BE2C (cell line): ENCODE measurements around the genes GNL3L, SPIN2B, ARHGEF9 and AR.

DNA sequence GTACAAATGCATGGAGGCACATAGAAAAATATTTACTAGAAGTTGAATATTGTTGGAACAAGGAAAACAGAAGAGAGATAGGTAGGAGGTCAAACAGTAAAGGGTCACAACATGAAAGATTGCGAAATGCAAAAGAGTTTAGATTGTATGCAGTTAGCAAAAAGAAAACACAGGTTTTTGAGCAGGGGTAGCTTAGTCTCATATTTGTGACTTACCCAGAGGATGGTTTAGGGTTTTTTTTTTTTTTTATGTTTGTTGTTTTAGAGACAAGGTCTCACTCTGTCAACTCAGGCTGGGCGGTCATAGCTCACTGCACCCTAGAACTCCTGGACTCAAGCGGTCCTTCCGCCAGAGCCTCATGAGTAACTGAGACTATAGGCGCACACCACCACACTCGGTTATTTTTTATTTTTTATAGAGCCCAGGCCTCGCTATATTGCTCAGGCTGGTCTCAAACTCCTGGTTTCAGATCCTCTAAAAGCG, 1.5 kb upstream of the PHF8 start:
- RRBS, result no CpG with 5 or more reads among the region's 8 CpGs

- RRBS, result no CpG with 5 or more reads among the region's 1 CpG
Observed at GRCh38 chrX:54093153-54093512, 48.9 kb upstream of the PHF8 start.

- RRBS, result 2% methylated on average over 20 of the region's 60 CpGs
Observed at GRCh38 chrX:54529946-54530849, at the start of gene GNL3L. GNL3L (plus strand) TSS chrX:54530219.

- RRBS, result no CpG with 5 or more reads among the region's 3 CpGs
Observed at GRCh38 chrX:54807836-54808007, 177 bp downstream of the MAGED2 start.

DNA sequence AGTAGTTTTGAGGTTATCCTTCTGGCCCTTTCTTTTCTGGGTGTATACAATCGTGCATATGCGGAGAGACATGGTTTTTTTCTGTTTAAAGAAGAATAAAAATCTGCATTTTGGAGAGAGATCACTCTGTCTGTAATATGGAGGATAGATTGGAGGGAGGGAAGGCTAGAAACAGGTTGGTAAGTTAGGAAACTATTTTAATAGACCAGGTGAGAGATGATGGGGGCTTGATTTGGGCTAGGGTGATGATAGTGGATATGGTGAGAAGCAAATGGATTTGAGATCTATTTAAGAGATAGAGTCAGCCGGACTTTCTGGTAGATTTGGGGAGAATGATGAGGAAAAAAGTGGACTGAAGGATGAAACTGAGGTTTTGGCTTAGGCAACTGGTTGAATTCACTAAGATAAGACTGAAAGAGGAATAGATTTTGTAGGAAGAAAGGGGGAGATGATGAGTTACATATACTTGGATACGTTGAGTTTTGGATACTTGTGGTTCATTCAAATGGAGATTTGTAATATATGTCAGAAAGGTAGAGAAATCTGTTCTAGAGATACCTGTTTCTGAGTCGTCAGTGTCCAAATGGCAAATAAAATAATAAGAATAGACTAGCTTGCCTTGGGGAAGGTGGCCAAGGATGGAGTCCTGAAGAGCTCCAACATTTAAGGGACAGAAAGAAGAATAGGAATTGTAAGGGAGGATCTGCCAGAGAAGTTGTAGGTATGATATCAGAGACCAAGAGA, 8.9 kb downstream of the RRAGB start:
- RRBS, result no CpG with 5 or more reads among the region's 5 CpGs

DNA sequence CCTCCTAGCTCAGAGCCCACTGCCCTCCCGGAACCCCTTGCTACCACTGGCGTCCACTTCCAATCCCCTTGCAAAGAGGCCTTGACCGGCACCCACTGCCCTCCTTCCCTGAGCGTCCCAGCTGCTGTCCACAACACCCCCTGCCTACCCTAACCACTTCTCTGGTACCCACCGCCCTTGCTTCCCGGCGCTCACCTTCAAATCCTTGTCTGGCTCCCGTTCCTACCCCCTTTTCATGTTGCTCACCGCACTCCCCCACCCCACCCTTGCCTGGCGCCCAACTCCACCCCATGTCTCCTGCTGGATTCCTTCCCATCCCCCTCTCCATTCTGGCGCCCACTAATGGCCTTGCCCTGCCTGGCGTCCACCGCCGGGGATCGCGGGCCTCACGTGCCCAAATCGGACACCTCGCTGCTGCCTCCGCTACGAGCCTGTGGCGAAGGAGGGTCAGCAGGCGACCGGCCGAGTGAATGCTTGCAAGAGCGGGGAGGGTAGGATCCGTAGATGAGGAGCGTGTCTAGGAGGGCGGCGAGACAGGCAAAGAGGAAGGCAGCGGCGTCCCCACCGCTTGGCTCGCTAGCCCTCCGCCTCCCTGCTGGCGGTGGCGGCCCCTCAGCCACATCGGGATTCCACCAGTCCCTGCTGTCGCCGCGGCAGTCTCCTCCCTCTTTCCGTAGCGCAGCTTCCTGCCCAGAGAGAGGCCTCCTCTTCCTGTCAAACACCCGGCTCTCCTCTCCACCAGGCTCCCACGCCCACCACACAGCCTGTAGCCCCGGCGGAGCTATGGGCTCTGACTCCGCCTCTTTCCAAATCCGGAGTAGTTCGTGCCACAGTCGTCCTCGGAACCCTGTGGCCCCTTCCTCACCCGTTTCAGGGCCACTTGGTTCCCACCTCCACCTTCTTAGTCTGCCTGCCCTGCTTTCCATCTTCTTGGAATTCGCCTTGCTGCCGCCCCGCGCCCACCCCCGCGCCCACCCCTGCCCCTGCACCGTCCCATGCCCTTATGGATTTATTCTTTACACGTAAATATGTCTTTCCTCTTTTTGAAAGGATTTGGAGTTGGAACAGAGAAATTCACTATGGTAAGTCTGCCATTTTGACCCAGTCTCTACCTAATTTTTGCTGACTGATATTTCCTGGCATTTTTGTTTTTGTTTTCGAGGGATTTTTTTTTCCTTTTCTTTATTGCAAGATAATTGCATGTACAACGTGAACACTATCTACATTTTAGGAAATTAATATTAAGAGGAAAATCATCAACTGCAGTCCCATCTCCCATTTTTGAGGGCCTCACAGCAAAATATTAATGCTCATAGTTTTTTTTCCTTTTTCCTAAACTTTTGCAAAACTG, at the start of gene SPIN2B:
SPIN2B (minus strand) TSS at position 663 of the 1,351 bp plus-strand sequence.
- RRBS, result 1% methylated on average over 17 of the region's 63 CpGs

GRCh38 chrX:57592071-57592970, 510 bp downstream of the ZXDB start:
- RRBS, result 2% methylated on average over 13 of the region's 101 CpGs

- RRBS, result no CpG with 5 or more reads among the region's 3 CpGs
Observed at GRCh38 chrX:57596105-57596529, 4.3 kb downstream of the ZXDB start.

DNA sequence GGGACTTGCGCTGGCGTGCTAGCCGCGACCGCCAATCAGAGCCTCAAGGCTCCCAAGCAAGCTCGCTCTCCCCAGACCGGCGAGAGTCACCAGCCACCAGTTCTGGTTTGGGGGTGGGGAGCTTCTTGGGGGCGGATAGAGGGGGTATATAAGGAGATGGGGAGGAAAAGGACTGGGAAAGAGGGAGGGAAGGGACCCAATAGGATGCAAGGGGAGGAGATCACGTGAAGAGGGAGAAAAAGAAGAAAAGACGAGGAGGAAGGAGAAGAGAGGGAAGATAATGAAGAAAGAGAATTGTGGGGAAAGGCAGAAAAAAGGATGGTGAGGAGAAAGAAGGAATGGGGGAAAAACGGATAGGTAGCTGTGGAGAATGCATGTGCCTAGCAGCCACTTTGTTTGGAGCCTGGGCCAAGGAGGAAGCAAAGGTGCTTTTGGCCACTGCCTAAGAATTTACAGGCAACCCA, 29.7 kb downstream of the ARHGEF9 start:
- RRBS, result no CpG with 5 or more reads among the region's 12 CpGs

DNA sequence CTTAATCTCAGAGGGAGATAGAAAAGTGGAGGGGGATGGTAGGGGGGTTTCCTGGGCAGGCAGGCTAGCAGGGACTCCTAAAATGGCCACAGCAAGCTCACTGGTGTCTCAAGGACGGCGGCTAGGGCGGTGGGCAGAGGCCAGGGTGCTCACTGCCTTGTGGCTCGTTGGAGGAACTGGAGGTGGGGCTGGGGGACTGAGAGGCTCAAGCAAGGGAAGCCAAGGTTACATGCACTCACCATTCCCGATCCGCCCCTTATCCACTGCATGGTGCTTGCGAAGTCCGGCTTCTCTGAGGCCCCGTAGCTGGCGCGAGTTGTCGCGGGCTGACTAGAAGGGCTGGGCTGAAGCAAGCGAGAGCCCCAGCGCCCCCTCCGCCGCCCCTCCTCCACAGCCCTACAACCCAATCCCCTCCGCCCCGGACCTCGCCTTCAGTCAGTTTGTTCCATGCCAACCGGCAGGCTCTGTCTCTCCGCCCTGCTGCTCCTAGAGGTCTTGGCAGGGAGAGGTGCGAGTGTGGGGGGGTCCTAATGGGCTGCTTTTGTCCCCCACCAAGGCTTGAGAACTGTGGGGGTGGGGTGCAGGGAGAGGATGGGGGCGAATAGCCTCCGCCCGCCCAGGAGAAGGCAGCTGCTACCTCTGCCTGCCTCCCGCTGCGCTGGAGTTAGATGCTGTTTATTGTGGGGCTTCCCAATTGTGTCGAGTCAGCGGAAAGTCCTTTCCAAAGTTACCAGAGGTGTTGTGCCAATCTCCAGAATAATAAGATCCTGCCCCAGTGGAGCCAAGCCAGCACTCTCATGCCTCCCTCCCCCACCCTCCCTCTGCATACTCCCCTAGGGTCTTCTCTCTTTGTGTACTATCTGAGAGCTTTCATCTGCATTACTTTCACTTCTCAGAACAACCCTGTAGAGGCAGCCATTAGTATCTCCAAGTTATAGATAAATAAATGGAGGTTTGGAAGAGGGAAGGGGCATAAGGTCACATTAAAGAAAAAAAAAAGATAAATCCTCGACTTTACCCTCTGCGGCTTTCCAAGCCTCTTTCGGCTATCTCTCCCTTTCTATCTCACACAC, at the start of gene ARHGEF9:
ARHGEF9 (minus strand) TSS at position 338 of the 1,073 bp plus-strand sequence.
- RRBS, result 0% methylated on average over 1 of the region's 33 CpGs

DNA sequence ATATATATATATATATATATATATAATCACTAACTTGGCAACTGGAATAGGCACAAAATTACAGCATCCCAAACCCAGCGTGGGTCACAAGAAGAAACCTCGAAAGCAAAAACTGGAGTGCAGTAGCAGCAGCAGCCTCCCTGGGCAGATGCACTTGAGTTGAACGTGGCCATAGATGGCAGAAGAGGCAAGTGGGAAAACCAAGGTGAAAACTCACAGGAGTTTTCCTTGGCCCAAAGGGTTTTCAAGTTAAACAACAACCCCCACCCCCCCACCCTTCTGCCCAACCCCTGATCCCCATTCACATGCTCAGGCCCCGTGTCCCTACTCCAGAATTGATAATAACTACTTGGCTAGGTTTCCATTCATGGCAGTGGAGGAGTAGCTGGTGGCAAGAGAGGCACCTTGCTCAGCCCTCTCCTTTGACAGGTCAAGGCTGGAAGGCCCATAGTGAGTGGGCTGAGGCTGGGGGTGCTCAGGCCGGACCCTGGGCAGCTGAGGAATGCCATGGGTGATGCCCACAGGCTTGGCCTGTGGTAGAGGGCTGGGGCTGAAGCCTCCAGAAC, 15.9 kb downstream of the AMER1 start:
- RRBS, result no CpG with 5 or more reads among the region's 5 CpGs

GRCh38 chrX:64958845-64959455, 17.3 kb downstream of the ZC4H2 start:
- RRBS, result no CpG with 5 or more reads among the region's 1 CpG

- RRBS, result no CpG with 5 or more reads among the region's 5 CpGs
Observed at GRCh38 chrX:65517990-65518662, 16.5 kb downstream of the LAS1L start.

DNA sequence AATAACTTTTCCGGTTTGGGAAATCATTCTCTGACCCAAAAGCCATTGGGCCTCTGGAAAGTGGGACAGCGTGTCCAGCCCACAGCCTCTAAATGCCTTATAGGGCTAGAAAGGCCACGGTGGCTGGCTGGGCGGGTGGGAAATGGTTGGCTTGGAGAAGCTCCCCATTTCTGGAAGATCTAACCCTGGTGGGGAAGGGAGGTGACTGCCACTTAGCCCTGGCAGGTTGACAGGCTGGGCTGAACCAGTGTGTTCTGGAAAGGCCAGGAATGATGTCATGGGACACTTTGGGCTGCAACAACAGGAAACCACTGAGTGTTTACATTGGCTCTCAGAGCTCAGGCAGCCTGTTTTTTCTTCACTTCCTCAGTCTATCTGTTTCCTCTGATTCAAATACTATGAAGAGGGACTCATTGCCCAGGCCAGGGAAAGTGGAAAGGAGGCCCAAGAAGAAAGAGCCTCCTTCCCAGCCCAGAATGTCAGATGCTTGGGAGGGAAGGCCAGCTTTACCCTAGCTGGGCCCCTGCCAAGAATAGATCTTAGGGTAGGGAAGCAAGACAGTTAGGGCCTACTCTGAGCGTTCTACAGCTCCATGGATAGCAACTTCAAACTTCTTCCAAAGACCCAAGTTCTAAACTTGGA, 65.9 kb upstream of the MSN start:
- RRBS, result no CpG with 5 or more reads among the region's 5 CpGs

DNA sequence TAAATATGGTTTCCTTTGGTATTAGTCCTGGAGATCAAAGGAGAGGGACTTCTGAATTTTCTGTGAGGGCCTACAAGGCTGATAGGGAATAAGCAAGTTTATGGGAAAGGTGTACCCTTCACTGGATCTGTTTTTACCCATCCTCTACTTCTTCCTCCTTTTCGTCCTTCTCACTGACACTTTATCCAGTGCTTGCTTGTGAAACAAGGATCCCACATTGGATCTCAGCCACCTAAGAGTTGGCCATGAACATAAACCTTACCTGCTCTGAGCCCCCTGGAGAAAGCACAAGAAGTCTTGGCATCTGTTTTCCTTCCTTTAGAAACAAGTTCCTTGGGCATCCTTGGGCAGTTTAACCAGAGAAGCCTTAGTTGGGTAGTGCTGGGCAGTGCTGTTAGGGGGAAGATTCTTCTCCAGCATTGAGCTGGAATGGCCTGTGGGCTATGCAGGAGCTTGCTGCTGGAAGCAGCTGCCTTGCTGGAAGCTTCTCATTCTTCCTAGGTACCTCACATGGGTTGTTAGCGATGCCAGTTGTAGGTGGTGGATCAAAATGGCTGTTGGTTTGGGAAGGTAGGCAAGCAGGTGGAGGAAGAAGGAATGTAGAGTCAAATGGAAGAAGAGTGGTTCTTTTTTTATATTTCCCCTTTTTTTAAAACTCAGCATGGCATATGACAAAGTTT, 12.2 kb downstream of the MSN start:
- RRBS, result no CpG with 5 or more reads among the region's 2 CpGs

DNA sequence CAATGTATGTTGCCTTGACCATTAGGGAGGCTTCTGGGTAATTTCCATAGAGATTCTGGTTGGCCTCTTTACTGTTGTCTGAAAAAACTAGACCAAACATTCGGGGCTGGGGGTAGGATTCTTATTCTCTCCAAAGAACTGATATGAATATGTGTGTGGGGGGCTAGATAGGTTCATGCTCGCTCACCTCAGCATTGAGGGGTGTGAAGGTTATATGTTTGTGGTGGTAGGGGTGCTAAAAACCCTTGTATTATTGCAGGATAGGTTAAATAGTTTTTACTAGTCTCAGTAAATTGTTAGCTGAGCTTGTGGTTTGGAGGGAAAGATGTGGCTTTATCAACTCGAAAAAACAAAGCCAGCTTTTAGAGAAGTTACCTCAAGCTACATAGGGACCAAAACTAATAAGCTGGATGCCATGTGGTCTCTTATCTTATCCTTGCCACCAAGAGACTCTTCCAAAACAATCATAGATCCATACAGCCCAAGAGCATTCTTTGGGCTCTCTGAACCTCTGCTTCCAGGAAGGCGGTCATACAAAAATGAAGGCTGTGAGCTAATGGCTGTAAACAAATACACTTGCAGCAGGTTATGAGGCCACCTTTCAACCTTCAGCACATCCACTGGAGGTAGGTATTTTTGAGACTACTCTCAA, 29.1 kb downstream of the MSN start:
- RRBS, result no CpG with 5 or more reads among the region's 4 CpGs

DNA sequence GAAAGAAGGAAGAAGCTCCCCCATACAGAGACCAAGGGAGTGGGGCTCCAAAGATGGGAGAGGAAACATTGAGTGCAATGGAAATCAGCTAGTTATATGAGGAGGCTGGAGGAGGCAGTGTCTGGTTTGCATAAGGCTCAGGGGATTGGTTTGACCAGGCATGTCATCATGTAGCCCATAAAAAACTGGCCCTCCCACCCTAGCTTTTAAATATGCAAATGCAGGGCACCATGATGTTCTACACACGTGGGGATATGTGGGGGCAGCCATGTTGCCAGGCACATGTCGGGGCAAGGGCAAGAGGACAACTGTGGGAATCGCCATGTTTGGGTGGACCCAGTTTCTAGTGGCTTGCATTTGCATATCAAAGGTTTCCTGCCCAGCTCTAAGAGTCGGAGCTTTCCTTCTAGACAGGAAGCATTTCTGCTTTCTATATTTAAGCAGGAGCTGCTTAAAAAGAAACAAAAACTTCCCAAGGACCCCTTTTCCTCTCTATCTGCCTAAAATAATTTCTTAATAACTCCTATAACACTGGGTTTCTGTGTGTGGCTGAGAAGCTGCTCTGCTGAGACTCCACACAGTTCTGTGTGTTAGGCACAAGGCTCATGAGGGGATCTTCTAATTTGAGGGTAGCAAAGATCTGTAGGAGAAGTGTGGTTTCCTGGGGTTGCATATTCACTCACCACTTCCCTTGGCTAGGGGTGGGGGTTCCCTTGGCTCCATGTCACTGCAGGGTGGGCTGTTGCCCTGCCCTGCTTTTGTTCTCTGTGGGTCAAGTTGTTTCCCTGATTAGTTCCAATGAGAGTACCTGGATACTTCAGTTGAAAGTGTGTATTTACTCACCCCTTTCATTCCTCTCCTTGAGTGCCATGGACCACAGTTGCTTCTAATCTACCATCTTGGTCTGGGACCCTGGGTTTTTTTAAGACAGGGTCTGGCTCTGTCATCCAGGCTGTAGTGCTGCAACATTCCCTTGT, 113.5 kb downstream of the VSIG4 start:
- RRBS, result no CpG with 5 or more reads among the region's 4 CpGs

DNA sequence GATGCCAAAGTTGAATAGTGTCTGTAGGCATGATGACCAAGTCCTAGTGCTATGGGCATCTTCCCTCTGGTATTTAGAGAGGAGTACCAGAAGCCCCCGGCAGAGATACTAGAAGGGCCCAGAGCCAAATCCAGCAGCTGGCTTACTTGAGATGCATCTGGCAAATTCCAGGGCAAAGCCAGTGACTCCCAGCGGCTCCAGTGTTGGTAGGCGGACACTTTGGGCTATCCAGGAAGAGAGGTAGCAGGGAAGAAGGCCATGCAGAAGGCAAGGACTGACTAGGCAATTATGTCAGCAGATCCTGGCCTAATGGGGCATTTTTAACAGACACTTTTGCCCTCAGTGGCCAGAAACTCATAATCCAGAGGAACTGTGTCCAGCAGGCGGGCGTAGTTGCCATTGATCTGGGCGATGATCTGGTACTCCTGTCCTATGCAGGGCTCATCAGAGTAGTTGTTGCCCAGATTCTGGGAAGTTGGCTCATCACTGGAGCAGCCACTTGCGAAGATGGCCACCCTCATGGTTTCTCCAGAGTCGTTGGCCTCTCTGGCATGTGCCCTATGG, 17.9 kb downstream of the VSIG4 start:
- RRBS, result no CpG with 5 or more reads among the region's 8 CpGs

- RRBS, result 5% methylated on average over 22 of the region's 63 CpGs
Observed at GRCh38 chrX:67543571-67544715, at the start of gene AR. AR (plus strand) TSS chrX:67544021.